Pericardium (tissue), 1 donor: ENCODE measurements around a stretch of chr7.

DNA sequence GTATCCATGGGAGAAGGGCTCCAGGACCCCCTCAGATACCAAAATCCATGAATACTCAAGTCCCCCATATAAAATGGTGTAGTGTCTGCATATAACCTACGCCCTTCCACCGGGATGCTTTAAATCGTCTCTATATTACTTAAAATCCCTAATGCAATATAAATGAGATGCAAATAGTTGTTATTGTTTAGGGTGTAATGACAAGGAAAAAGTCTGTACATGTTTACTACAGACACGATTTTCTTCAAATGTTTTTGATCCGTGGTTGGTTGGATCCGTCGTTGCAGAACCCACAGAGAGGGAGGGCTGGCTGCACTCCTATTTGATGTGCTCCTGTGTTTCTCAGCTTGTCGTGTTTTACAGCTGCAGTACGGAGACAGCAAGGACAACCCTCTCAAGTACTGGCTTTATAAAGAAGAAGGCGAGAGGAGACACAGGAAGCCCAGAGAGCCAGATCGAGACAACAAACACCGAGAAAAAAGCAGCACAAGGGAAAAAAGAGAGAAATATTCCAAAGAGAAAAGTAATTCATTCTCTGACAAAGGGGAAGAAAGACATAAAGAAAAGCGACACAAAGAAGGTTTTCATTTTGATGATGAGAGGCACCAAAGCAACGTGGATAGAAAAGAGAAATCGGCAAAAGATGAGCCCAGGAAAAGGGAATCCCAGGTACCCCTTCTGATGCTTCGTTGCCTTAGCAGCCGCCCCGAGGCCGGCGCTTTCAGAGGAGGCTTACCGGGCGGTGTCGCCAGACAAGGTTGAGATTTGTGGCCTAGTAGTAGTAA, 23.2 kb downstream of the DYNC2I1 start:
- RRBS, result no CpG with 5 or more reads among the region's 23 CpGs

DNA sequence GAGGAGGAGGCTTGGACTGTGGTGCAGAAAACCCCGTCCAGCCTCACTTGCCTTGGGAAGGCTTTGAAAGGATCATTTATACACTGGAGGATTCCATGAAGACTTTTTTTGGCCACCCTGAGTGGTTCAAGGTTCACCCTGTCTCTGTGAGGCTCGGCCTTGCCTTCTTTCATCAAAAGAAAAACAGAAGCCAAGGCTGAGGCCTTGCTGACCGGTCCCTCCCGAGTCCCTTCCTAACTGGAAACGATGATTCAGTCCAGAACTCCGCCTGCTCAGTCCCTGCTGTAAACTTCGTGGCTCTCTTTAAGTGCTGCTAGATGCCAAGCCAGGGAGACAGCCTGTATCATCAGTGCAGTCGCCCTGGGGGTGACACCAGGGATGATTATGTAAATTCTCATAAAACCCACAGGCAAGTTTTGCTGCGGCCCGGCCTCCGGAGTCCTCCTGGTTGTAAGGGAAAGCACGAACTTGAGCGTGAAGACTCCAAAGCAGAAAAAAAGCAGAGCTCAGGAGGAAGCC, 123.2 kb downstream of the DYNC2I1 start:
- RRBS, result no CpG with 5 or more reads among the region's 13 CpGs

DNA sequence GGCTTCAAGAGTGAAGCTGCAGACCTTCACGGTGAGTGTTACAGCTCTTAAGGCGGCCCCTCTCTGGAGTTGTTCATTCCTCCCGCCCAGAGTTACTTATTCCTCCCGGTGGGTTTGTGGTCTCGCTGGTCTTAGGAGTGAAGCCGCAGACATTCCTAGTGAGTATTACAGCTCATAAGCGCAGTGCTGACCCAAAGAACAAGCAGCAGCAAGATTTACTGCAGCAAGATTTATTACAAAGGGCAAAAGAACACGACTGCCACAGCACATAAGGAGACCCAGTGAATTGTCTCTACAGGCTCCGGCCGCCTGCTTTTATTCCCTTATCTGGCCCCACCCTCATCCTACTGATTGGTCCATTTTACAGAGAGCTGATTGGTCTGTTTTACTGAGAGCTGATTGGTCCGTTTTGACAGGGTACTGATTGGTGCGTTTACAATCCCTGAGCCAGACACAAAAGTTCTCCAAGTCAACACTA, 82.2 kb downstream of the VIPR2 start:
- RRBS, result no CpG with 5 or more reads among the region's 12 CpGs

GRCh38 chr7:159192710-159192994, 48.0 kb upstream of the VIPR2 start:
- RRBS, result no CpG with 5 or more reads among the region's 8 CpGs